Fibroblast of the aortic adventitia (primary cell): ENCODE measurements around a stretch of chr5.

GRCh38 chr5:88667215-88667705 lies 215.7 kb downstream of the MEF2C start:
- CAGE, long polyA plus RNA = no peak

DNA sequence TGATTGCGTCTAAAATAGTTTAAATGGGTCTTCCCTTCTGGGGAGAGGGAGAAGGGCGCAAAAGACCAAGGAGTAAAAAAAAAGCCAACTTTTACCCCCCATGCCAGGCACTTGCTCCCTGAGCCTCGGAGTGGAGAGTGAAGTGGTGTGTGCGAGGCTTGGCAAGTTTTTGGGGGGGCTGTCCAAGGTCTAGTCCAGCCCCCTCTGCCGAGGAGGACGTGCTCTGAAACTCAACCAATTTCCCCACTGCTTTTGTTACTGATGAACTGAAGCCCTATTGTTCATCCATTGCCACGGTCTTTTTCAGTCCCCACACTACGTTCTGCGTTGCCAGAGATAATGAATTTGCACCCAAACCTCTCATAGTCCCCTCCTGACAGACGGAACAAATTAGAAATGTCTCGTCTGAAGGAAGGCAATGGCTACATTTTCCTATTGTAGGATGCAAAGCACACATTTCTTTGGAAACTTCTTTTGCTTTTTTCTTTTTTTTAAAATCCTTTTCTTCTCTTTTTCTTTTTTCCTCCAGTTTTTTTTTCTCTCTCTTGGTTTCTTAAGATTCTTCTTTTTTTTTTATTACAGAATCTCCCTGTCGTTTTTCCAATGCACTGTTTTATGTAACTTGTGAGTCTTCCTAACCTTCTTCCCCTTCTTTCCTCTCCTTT lies 209.7 kb downstream of the MEF2C start:
- CAGE, long polyA plus RNA = no peak

GRCh38 chr5:88674670-88675539 lies 208.1 kb downstream of the MEF2C start:
- CAGE, long polyA plus RNA = no peak

GRCh38 chr5:88683407-88684232 lies 199.4 kb downstream of the MEF2C start:
- CAGE, long polyA plus RNA = no peak

DNA sequence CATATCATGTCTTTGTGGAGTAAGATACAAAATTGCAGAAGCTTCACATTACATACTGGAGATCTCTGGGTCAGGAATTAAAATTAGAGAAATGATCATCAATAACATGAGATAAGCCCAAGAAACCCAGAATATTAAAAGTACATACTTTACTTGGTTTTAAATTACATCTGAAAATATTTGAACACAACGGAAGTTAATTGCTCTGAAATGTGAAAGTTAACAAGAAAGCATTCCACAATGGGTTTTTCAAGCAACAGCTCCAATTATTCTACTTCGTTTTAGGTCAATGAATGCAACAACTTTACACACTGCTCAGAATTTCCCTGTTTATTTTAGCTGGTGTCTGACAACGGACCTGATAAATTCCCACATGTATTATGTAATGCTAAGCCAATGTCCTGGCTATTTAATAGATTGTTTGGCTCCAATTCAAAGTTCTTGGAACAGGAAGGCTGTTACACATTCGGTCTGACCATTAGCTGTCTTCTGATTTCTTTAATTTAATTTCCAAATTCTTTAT lies 58.2 kb downstream of the MEF2C start:
- CAGE, long polyA plus RNA = no peak

DNA sequence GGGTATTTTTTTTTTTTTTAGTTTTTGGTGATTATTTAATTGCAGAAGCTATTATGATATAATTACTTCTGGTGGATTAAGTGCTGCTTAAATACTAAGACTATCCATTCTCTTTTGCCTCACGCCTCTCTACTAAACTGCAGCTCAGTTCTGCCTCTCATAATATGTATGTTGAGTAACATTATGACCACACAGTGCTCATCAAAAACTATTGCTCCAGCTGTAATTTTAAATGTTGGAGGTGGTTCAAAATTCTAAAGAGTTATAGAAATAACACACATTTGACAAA lies 57.8 kb downstream of the MEF2C start:
- CAGE, long polyA plus RNA = no peak

- CAGE, long polyA plus RNA = no peak
Observed at GRCh38 chr5:88833711-88834218, 49.2 kb downstream of the MEF2C start.

GRCh38 chr5:90208028-90209231 lies 201.1 kb downstream of the CETN3 start:
- CAGE, long polyA plus RNA = no peak

DNA sequence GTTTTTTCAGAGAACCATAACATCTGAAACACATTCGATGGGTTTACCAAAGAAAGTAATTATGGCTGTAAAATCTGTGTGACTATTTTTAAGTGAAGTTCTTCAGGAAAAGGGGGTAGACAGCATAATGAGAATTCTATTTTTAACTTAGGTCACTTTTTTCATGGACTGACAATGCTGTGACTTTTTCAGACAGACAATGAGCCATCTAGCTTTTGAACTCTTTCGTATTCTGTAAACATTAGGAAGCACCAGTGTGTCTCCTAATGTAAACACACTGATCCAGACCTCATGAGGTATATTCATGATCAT lies 352.5 kb downstream of the ADGRV1 start:
- CAGE, long polyA plus RNA = no peak

- CAGE, long polyA plus RNA = no peak
Observed at GRCh38 chr5:90930129-90930438, 371.5 kb downstream of the ADGRV1 start.

- CAGE, long polyA plus RNA = no peak
Observed at GRCh38 chr5:91313943-91314683, 69.0 kb downstream of the ARRDC3 start.

DNA sequence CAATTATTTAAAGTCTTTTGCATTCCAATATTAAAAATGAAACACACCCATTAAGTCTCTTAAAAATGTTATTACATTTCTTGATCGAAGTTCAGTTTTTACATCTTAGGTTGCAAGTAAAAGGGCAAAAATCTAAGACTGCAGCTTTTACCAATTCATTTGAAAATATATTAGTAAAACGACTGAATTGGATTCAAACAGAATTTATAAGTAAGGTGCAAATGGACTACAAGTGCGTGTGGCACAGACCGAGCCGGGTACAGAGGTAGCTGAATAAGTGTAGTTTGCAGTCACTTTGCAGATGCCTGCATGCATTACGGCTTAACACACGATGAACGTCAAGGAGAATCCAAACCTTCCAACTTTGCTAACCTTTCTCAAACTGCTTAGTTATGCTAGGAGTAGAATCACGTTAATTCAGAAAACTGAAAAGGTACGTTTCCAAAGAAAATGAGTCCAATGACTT lies 756 bp downstream of the ARRDC3 start:
- CAGE, long polyA plus RNA = no peak

- CAGE, long polyA plus RNA = no peak
Observed at GRCh38 chr5:91469743-91470244, 86.7 kb upstream of the ARRDC3 start.

DNA sequence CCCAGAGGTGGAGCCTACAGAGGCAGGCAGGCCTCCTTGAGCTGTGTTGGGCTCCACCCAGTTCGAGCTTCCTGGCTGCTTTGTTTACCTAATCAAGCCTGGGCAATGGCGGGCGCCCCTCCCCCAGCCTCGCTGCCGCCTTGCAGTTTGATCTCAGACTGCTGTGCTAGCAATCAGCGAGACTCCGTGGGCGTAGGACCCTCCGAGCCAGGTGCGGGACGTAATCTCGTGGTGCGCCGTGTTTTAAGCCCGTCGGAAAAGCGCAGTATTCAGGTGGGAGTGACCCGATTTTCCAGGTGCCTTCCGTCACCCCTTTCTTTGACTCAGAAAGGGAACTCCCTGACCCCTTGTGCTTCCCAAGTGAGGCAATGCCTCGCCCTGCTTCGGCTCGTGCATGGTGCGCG lies 815.8 kb upstream of the ARRDC3 start:
- CAGE, long polyA plus RNA = no peak

- CAGE, long polyA plus RNA = no peak
Observed at GRCh38 chr5:92641093-92641328, 942.0 kb upstream of the NR2F1 start.

DNA sequence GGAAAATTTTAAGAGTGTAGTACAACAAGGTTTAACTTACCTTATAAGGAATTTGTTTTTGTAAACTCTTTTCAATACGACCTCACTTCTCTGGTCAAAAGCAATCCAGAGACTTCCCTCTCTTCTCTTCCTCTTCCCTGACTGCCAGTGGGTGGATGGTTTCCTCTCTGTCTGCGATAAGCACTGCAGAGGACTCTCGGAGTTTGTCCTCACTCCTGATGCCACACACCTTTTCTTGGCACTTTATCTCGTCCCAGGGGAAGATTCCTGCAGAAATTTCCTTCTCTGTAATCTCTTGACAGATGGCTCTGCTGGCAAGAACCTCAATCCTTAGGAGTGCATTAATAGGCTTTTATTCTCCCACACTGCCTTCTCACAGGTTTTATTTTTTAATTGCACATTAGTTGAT lies 643.6 kb upstream of the NR2F1 start:
- CAGE, long polyA plus RNA = no peak

GRCh38 chr5:93583826-93584927 lies 1.2 kb downstream of the NR2F1 start:
- CAGE, long polyA plus RNA = no peak

DNA sequence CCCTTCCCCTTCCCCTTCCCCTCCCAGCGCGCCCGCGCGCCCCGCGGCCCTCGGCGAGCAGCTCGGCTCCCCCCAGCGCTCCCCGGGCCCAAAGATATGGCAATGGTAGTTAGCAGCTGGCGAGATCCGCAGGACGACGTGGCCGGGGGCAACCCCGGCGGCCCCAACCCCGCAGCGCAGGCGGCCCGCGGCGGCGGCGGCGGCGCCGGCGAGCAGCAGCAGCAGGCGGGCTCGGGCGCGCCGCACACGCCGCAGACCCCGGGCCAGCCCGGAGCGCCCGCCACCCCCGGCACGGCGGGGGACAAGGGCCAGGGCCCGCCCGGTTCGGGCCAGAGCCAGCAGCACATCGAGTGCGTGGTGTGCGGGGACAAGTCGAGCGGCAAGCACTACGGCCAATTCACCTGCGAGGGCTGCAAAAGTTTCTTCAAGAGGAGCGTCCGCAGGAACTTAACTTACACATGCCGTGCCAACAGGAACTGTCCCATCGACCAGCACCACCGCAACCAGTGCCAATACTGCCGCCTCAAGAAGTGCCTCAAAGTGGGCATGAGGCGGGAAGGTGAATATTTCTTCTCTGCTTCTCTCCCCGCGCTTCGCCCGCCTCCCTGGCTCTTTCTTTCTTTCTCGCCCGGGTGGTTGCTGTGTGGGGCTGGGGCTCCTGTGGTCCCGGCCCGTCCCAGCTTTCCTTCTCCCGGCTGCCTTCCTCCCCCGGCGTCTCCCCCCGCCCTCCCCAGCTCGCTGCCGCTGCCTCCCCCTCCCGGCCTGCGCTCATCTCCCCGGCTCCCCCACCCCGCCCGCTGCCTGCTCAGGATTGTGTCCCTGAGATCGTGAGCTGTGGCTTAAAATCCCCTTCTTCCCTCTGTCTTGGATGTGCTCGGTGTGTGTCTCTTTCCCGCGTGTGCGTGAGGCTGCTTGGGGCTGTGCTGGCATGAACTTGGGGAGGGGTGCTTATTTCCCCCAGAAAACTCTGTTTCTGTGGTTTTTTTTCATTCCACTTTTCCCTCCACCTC lies 2.2 kb downstream of the NR2F1 start:
- CAGE, long polyA plus RNA = no peak

DNA sequence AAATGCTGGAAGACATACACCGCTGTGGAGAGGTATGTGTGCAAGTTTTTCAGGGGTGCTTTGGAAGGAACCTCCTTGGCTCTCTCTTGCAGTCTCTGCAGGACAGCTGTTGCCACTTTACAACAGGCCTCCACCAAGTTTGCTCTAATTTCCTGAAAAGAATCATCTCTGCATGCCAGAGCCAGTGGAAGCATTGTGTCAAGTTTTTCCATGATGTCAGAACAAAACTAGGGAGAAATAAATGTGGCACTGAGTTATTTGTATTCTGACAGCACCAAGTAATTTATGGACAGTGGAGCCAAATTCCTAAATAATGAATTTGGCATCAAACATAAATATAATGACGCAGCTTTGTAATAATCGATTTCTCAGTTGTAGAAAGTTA lies 146.9 kb downstream of the KIAA0825 start:
- CAGE, long polyA plus RNA = no peak

DNA sequence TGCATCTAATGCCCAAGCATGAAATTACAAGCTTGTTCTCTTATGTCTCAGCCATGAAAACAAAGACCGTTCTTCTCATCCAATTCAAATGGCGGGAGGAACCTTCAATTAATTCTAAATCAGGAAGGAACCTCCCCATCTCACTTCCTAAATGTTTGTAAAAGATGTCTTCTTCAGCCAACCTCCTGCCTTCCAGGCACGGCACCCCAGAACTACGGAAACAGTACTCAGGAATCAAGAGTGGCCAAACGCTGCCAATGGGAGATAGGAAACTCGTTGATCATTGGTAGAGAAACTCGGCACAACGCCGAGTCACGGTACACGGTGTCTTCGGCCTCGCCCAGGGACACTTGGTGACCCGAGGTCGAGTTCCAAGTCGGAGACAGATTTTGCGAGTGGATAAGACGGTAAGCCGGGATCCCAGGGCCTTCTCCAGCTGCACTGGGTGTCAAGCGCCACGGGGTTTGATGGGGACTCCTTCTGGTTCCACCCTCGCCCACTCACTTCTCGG lies 437 bp downstream of the KIAA0825 start:
- CAGE, long polyA plus RNA = no peak